ENCODE measurements around a stretch of chr7.

DNA sequence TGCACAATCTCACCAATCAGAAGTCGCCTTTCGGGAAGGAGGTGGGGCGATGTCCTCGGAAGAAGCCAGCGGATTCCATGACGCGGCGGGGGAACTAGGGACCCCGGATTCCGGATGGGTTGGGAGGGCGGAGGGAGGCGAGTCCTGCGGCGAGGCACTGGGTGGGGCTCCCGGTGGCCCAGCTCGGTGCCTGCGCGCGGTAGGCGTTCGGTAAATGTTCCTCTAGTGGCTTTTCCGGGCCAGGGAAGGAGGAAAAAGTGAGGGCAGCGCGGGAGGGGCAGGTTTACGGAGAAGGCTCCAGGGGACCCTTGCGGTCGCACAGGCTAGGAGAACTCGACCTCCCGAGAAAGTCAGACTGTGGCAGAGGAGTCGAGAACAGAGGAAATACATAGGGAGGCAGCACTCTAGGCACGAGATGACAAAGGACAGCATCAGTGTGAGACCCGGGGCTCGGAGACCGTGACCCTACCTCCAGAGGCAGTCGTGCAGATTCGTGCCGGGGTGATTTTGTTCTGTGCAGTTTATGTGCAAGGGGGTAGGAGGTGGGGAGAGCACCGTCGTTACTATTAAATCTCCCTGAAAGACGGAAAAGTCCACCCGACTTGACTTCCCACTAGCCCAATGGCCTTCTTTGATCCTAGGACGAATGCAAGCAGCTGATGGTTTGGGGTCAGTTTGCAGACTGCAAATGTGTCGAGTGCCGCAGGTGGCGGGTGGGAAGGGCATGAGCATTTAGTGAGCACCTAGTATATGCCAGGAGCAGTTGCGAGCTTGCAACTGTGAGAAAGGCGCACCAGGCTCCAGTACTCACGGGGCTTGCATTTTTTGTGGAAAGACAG, 534 bp upstream of the OSBPL3 start:
- PRO-cap: bidirectional peak, plus-strand start at position 149 of the sequence, minus-strand start outside the sequence

GRCh38 chr7:24981132-24981550, 1.2 kb upstream of the OSBPL3 start:
- PRO-cap: no peak

- PRO-cap: no peak
These were observed 180.0 kb upstream of the NPVF start for GRCh38 chr7:25408326-25408598.

DNA sequence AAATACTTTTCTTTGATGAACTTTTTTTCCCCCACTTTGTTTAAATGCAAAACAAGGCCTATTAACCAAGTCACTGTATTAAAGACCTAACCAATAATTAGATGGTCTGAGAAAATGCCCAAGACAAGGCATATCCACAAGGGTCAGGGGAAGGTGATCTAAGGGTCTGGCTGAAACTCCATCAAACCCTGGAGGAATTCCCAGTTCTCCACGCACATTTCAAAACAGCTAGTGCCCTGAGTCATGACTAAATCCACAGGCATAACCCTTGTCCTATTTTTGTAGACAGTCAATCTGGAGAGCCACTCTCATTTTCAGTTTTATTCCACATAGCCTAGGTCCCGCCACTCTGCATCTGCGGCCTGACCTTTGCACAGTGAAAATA, 201.3 kb upstream of the NPVF start:
- PRO-cap: no peak

GRCh38 chr7:25568936-25569160, 340.6 kb upstream of the NPVF start:
- PRO-cap: no peak

DNA sequence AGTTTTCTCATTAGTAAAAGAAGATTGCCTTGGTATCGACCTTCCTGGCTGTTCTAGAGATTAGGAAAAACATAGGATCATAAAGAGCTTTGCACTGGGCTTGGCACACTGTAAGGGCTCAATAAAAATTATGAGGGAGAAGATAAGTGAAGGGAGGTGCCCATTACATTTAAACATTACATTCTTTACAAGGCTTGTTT, 351.8 kb upstream of the NPVF start:
- PRO-cap: no peak

- PRO-cap: no peak
These were observed 398.8 kb upstream of the NFE2L3 start for GRCh38 chr7:25752857-25753945.

DNA sequence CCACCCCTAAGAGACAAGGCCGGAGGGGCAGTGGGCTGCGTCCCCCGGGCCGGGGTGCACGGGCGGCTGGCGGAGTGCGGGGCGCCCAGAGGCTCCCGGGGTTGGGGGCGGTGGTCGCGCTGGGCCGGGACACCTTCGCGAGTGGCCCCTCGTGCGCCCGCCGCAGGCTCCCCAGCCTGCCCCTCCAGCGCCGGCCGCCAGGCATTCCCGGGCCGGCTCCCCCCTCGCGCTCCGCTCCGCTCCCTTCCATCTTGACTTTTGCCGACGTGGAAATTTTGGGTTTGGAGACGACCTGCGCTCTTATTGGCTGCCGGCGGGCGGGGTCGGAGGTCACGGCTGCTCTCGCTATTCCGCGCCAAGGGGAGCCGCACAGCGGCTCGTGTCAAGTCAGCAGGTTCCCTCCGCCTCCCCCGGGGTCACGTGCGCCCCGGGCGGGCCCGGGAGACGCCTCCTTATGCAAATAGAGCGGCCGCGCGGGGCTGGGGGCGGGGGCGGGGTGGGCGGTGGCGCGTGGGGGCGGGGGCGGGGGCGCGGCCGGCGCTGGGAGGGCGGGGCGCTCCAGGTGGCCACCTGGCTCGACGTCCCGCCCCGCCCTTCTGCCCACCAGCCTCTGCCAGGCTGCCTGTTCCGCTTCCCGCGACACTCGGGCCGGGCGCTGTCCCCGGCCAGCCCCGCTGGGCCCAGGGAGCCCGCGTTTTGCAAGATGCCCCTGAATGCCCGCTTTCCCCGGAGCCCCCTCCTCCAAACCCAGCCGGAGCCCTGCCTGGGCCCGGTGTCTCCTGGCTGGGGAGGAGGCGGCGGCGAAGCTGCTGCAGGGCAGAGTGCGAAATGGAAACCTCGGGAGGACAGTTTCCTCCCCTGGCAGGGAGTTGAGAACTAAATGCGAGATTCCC, 200.9 kb upstream of the NFE2L3 start:
- PRO-cap: bidirectional peak, plus-strand start at position 639 of the sequence, minus-strand start at position 253 of the sequence

- PRO-cap: no peak
These were observed 78.8 kb upstream of the NFE2L3 start for GRCh38 chr7:26072991-26073899.

DNA sequence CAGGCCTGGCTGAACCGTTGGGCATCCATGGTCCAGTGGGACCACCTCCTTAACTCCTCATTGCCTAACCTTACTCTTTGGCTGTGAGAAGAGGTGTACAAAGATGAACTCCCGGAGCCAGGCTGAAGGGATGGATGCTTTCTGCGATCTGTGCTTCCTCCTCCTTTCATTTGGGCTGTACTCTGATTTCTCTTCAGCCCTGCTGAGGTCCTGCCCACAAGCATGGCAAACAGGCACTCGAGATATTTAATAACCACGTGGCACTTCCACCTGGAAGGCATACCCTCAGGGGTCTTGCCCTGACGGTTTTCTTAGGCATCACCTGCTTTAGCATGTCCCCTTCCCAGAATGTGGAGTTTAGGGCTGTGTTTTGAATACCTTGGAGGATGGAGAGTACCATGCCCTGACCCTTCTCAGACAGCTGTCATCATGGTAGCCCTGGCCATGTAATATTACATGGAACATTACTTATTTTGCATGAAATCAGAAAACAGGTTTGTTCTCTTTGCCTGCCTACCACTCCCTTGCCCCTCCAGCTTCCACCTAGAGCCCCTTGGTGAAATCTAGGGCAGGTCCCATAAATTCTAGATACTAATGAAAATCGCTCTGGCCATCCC, 21.9 kb downstream of the HNRNPA2B1 start:
- PRO-cap: no peak

DNA sequence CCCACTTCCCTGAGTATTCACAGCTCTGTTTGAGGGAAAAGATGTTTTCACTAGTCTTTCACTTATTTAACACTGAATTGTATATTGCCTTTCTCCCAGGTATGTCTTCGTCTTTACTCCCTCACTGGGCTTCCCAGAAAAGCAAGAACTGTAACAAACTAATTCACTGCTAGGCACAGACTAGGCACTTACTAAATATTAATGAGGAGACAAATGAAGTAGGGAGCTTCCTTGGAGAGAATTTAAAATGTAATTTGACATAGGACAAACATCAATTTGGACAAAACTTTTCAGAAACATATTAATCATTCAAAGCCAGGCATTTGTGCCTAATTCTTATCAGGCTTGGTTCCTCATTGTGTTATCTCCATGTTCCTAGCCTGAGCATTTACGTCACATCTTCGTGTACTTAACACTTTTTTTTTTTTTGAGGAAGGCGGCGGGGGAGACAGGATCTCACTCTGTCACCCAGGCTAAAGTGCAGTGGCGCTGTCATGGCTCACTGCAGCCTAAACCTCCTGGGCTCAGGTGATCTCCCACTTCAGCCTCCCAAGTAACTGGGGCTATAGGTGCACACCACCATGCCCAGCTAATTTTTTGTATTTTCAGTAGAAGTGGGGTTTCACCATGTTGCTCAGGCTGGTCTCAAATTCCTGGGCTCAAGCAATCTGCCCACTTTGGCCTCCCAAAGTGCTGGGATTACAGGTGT, 19.8 kb downstream of the HNRNPA2B1 start:
- PRO-cap: no peak

DNA sequence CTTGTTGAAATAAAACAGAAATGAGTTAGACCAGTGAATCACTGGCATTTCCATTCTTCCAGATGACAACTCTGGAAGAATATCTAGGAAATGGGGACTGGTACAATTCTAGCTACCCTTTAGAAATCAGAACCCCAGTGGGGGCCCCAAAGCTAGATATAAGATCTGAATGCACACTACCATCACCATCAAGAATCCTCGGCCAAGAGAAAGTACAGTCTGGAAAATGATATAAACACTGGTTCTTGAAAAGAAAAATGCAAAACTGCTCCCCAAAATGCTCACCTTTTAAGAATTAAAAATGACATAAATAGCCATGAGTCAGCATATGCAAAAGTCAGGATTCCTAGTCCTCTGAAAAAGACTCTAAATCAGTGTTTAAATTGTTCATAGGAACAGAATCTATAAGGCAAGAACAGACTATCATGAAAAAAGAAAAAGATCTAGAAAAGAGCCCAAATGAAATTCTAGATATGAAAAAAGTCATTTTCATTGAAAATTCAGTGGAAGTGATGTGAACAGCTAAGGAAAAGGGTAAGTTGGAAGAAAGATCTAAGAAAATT, 19.1 kb downstream of the HNRNPA2B1 start:
- PRO-cap: no peak

DNA sequence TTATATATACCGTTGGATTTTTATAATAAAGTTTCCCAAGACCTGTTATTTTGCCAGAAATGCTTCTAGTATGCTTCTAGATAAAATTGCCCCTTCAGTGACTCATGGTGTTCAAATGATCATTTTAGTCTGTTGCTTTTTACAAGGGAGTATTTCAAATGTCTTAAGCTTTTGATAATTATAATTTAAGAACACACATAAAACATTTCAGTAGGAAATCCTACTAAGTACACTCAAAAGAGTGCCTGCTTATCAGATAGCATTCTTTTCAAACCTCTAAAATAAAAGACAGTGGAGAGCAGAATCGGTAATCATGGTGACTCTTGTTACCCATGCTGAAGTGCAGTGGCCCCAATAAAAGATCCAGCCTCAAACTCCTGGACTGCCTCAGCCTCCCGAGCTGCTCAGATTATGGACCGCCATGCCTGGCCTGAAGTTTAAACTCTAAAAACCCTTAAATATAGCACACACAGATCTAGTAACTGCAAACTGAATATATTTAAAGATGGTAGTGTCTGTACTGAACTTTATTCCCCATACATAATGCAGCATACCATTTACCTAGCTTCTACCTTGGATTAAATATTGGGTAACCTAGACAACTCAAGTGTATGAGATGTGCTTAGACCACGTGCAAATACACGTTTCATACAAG, 13.3 kb downstream of the HNRNPA2B1 start:
- PRO-cap: no peak

DNA sequence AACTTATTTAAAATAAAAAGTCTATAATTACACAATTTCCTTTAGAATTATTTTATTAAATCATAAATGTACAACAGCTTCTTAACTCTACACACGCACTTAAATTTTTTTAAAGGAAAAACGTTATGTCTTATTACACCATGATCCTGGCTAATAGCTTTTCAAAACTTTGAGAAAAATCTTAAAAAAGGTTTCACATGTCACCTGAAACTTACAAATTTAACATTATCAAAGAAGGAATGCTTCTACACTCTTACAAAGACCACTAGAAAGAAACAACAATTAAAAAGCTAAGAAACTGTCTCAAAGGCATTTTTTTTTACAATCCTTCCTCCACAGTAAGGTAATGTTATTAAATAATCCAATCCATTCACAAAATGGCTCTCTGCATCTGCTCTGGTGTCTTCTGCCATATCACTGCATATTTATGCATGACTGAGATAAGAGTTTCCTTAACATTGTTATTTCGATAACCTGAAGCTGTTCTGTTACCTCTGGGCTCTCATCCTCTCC, 8.7 kb downstream of the HNRNPA2B1 start:
- PRO-cap: no peak

DNA sequence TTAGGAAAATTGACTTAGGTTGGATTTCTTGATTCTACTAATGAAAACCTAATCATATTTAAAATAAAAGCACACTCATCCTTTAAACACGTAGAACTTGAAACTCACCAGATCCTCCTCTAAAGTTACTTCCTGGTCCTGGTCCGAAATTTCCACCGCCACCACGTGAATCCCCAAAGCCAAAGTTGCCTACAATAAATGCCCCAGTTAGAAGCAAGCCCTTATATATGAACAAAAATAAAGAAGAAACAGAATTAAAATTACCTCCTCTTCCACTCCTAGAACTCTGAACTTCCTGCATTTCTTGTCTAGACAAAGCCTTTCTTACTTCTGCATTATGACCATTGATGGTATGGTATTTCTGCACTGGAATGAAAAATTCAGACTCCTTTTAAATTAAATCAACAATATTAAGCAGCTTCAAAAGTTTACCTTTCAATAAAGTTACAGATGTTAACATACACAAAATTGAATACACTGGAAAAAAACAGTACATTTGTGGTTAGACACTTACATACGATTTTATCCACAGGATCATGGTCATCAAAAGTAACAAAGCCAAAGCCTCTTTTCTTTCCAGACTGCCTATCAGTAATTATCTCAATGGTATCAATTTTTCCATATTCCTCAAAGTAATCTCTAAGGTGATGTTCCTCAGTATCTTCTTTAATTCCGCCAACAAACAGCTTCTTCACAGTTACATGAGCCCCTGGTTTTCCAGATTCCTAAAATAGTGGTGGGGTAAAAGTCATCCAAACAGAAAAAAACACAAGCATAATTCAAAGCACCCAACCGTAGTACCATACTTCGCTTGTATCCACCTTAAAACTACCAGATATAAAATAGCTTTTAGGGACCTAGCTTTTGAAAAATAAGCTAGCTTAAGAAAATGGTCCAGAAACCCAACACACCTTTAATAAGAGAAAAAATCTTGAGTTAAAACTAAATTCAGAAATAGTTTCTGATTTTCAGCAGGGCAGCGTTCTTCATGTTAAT, 4.0 kb downstream of the HNRNPA2B1 start:
- PRO-cap: no peak

- PRO-cap: no peak
These were observed 1.2 kb downstream of the CBX3 start for GRCh38 chr7:26202659-26203163.

- PRO-cap: no peak
These were observed 126.1 kb downstream of the SNX10 start for GRCh38 chr7:26417354-26418478.

DNA sequence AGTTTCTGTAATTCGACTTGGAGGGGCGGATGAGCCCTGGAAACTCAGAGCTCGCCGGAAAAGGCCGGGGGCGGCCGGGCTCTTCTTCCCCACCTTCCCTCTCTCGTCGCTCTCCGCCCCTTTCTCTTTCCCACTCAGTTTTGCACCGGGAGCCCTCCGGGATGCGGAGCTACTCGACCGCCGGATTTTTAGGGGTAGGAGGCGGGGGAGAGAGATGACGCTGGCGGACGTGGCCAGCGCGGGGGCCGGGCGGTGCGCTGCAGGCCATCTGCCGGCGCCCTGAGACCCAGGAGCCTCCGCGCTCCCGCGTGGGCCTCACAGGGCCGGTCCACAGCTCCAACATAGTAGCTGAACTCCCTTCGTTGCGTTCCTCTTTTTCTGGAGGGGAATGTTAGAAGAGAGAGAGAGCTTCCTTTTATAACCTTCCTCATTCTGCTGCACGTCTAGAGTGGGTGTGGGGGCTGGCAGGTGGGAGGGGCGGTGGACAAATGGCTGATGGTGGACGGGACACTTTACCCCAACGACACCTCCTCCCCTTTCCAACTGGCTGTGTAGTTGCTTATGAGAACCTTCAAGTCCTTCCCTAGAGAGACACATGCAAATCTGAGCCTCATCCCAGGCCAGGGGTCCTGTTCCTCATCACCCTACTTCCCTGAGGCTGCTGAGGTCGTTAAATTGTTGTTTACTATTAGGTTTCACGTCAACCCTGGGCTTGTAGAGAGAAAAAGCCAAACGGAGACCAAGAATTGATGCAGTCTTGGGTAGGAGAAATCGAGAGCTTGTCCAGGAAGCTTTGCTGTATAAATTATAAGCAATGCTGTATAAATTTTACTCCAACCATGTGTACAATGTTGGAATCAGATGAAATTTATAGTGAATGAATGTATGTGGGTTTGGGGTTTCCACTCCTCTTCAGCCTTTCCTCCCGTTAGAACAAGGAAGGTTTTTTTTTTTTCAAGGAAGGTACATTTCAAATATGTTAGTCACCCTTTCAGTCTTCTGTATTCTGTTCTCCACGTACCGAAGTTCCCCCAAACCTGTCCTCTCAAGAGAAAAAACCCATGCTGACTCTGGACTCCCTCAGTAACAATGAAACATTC, 1.3 kb upstream of the HOXA1 start:
- PRO-cap: bidirectional peak, plus-strand start at position 137 of the sequence, minus-strand start at position 190 of the sequence; bidirectional peak, plus-strand start at position 289 of the sequence, minus-strand start at position 281 of the sequence

DNA sequence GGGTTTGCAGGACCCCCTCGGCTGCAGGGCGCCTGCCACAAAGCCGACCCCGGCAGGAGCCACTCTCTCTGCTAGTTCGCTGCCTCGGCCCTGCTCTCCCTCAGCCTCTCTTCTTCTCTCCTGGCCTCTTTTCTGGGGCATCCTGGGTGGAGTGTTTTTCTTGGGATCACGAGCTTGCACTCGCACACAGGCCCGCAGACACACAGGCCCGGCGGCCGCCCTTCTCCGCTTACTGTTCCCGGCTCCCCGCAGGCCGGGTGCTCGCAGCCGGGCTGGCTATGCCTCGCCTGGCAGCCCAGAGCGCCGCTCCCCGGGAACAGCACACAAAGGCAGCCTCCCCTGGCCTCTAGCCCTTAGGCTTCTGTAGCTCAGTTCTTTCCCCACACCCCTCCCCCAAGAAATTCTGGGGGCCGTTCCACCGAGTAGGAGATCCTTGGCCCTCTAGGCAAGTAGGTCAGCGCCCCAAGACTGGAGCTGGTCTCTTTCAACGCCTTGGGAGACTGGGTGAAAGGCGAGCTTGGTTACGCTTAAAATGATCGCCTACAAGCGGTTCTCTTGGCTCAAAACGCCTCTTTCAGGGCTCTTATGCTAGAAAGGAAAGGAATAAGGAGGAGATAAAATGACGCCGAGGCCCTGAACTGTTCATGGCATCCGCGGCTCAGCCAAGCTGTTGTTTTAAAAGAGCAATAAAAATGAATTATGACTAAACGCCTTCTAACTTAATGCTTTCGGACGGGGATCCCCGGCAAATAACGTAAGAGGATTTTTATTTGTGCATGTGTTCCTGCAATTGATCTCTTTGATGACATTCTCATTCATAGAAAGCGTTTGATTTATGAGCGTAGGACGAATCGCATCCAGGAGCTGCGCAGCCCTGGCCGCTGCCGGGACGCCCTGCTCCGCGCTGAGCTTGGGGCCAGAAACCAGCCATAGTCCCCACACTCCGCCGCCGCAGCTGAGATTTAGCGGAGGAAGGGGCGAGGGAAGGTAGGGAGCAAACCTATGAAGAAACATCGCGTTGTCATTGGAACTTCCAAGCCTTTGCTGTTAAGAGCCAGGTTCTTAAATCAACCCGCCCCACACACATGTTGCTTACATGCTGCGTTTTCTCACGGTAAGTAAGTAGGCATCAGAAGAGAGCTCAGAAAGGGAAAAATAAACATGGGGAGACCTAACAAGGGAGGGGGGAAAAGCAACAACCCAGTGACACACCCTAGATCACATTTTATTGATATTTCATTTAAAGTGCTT, 2.9 kb upstream of the HOXA1 start:
- PRO-cap: bidirectional peak, plus-strand start at position 849 of the sequence, minus-strand start at position 576 of the sequence

- PRO-cap: bidirectional peak, plus-strand start at chr7:27101185, minus-strand start at chr7:27101188; unidirectional peak, minus-strand start at chr7:27101282
These were observed 1.5 kb downstream of the HOXA2 start for GRCh38 chr7:27100567-27101879.